Measurements from ENCODE around the gene SMCHD1.

DNA sequence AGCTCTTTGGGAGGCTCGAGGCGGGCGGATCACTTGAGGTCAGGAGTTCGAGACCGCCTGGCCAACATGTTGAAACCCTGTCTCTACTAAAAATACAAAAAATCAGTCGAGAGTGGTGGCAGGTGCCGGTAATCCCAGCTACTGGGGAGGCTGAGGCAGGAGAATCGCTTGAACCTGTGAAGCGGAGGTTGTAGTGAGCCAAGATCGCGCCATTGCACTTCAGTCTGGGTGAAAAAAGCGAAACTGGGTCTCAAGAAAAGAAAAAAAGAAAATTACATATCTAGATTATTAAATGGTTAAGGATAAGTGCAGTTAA lies 1.7 kb downstream of the USP14 start:
- PRO-cap: no peak

- PRO-cap: no peak
Measured at GRCh38 chr18:196471-196901, 38.1 kb downstream of the USP14 start.

- PRO-cap: no peak
Measured at GRCh38 chr18:346268-347251, 78.7 kb upstream of the THOC1 start.

GRCh38 chr18:362557-362872 lies 94.7 kb upstream of the THOC1 start:
- PRO-cap: no peak

DNA sequence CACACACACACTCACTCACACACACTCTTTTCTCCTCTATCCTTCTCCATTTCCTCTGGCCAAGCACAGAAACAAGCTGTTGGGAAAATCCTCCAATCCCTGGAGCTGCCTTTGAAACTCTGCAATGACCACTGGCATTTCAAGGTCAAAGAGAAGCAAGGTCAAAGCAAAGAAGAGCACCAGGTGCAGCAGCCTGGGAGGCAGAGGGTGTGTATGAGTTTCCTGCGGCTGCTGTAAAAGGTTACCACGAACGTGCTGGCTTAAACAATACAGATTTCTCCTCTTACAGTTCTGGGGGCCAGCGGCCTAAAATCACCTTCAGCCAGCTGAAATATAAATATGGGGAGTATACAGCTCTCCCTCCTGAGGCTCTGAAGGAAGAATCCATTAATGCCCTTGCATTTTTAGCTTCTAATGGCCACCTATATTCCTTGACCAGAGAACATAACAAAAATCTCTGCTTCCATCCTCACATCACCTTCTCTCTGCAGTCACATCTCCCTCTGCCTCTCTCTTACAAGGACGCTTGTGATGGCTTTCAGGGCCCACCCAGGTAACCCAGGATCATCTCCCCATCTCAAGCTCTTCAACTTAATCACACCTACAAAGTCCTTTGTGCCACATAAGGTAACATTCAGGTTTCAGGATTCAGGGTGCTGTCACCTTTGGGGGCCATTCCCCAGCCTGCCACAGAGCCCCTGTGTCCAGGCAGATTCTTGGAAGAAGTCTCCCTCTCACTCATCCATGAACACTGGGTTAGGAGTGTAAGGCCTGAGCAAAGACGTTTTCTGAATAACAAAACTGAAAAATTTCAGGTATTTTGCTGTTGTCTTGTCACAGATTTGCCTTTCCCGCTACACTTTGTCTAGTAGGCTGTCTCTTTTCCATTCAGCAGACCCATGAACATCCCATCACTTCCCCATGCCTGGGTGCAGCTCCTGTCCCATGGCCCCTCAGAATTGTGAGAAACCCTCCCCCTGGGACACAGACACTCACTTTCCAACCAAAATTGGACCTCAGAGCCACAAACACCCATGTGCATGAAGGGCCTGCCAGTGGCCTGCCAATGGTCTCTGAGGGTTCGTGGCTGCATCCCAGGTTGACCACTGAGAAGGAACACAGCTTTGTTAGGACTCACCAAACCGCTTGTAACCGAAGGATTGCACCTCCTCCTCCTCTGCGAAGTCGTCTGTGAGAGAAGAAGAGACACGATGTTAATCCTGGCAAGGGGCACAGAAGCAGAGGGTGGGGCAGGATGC lies 20.5 kb downstream of the COLEC12 start:
- PRO-cap: no peak

DNA sequence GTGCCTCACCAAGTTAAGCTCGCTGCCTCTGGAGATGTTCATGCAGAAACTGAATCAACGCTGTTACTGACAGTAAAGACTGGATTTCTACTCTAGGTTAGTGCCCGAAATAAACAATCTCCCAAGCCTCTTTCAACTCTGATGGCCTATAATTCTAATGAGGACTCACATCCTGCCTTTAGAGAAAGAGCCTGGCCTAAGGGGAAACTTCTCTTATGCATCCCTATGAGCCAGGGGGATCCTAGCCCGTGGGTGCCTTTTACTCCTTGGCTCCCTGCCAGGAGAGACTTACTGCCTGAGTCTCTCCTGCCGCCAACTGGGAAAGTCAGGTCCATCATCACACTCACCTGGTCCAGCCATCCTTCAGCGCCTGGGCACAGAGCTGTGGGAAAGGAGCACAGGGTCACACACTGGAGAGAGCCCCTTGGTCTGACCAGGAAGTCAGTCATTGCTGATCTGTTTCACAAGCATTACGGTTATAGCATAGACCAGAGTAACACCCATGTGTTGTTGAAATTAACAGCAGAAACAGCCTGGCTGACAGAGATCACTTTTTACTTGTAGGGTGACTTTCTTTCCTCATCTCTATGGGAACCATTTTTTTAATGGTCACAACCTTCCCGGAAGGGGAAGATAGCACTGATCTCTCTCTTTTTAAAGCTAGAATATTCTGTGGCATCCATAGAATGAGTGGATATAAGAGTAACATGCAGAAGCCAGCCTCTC lies 24.0 kb downstream of the ENOSF1 start:
- PRO-cap: no peak

- PRO-cap: no peak
Measured at GRCh38 chr18:2637395-2637806, 18.1 kb upstream of the SMCHD1 start.

- PRO-cap: bidirectional peak, plus-strand start at chr18:2655726, minus-strand start at chr18:2655565; bidirectional peak, plus-strand start at chr18:2655887, minus-strand start at chr18:2655858
Measured at GRCh38 chr18:2655473-2655992, at the start of gene SMCHD1. Gene SMCHD1 (plus strand): TSS chr18:2655726.

DNA sequence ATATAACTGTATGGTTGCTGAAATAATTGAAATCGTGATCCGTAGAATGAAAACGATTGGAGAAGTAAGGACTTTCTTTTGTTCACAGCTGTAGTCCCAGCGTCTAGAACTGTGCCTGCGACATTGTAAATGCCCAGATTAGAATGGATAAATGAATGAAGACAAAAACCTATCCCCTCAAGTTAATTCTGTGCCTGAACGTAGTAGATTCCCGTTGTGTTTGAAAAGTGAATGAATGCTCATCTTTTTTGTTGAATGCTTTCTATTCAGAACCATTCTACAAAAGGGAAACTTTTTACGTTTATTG lies 1.6 kb downstream of the SMCHD1 start:
- PRO-cap: no peak

DNA sequence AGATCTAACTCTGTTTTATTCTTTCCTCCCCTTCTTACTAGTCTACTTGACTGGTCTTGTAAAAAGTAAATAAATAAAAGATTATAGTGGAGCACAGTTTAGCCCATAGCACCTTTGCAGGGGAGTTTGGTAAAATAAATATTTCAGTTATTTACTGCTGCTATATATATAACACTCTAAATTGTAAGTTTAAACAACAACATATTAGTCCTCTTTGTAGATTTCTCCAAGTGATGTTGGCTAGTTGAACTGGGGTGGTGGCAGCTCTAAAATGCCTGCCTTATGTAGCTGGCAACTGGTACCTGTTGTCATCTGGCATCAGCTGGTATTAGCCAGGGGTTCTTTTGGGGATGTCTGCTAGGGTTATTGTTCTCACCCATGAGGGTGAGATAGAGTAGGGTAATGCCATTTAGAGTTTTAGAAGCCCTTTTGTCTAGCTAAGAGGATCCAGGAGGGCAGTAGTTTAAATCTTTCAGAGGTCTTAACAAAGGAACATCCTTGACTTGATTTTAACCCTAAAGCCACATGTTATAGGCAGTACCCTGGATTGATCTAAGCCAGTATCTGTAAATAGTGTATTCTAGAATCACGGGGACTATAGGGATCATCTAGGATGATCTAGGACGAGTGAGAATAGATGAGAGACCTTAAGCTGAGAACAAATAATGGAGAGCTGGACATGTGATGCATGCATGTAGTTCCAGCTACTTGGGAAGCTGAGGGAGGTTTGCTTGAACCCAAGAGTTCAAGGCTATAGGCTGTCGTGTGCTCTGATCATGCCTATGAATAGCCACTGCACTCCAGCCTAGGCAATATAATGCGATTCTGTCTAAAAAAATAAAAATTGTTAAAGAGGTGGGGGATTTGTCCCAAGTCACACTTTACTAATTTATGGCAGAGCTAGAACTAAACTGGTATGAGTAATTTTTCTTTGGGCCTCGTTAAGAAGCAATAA lies 67.5 kb upstream of the EMILIN2 start:
- PRO-cap: no peak

GRCh38 chr18:2881416-2882313 lies 34.9 kb downstream of the EMILIN2 start:
- PRO-cap: no peak

DNA sequence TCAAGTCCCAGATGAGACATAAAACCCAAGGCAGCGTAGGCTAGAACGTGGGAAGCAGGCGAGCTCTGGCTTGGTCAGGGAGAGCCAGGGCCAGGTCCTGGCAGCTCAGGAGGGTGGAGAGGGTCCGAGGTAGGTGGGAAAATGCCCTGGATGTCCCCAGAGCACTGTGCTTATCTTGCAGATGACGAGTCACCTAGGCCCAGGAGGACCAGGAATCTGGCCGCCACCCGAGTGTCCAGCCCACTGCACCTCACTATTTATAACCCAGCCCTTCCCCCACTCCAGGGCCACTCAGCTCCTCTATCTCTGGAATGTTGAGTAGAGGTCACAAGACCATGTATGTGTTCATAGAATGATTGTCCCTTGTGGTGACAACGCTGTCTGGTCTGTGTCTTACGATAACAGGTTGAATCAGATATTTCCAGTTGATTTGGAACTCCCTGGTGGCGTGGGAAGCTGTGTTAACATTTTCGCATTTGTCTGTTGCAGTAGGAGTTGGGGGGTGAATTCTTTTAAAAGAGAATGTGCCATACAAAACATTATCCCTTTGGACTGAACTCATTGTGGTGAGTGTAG lies 47.4 kb downstream of the EMILIN2 start:
- PRO-cap: no peak

- PRO-cap: no peak
Measured at GRCh38 chr18:2984748-2985455, 28.0 kb downstream of the LPIN2 start.

- PRO-cap: no peak
Measured at GRCh38 chr18:2986042-2986642, 26.8 kb downstream of the LPIN2 start.

DNA sequence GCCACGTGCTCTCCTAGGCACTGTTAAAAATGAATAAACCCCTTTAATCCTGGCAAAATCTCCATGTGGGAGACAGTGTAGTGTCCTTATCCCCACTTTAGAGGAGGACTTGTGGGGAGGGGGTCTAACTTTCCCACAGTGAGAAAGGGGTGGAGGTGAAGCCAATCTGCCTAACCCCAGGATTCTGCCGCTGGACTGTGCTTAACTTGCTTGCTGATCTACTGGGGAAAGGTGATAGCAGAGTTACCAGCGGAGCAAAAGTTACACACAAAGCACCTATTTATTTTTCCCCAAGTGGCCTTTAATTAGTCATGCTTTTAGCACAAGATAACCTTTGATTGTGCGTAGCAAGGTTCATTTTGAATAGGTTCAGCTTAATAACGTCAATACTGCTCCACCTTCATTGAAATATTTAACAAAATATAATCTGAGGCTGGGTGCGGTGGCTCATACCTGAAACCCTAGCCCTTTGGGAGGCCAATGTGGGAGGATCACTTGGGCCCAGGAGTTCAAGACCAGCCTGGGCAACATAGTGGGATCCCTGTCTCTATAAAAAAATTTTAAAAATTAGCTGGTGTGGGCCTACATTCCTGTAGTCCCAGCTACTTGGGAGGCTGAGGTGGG lies 30.3 kb upstream of the LPIN2 start:
- PRO-cap: no peak

DNA sequence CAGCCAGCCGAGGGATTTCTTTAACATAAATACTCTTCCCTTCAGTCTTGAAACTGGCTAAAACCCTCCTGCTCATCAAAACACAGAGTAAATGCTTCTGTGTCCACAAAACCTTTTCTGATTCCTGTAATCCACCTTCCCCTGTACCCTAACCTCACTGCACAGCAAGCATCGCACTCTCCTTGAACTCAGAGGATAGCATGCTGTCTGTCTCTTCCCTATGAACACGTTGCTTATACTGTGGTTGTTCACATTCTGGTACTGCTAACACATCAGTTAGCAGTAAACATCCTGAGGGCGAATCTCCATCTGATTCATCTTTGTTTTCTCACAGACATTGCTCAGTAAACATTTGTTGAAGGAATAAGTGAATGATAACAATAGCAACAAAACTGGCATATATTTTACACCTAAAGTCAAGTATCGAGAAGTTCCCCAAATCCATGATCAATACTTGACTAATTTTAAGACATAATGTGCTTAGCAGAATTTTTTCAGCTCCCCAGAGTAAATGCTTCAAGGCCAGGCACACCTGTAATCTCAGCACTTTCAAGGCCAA lies 45.5 kb upstream of the LPIN2 start:
- PRO-cap: no peak

DNA sequence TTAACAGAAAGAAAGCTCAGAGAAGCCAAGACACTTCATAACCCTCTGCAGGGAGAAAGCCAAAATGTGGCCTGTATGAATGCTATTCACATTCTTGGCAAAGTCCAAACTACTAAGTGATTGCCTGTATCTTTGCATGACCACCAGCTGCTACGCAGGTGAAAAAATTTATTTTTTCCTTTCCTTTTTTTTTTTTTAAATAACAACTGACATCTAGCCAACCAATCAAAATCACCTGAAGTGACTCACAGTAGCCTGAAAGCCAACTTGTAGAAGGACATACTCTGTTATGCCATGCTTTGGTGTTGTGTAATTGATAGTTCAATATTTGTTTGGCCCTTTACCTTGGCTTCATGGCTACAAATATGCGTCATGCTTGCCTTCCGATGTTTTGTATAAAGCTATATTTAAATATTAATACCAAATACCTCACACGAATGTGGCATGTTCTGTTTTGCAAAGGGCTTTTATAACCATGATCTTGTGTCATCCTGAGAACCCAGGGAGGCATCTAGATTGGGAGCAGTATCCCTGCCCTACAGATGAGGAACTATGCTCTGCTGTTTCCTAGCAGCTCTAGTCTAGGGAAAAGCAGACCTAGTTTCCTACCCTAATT lies 102.2 kb downstream of the MYOM1 start:
- PRO-cap: no peak

DNA sequence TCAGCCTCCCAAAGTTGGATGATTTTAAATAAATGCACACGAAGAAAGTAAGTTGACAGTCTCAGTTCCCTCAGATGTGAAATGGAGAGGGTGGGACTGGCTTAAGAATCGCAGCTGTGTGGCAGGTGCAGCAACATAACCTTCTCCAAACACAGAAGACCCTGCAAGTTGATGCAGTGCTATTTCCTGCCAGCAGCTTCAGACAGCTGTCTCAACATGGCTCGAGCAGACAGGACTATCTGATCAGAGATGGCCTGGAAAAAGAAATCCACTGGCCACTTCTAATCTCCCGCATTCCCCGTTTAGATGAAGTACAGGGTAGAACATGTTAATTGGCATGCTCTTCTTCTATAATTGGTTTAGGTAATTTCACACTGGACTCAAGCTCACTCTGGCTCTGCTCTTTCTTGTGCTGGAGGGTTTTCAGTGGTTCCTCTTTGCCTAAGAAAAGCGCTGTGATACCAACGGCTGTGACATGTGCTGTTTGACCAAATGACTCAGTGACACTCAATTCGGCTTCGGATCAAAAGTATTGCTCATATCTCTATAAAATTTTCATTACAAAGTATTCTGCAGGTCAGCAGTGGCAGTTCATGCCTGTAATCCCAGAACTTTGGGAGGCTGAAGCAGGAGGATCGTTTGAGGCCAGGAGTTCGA lies 40.2 kb downstream of the MYOM1 start:
- PRO-cap: no peak

DNA sequence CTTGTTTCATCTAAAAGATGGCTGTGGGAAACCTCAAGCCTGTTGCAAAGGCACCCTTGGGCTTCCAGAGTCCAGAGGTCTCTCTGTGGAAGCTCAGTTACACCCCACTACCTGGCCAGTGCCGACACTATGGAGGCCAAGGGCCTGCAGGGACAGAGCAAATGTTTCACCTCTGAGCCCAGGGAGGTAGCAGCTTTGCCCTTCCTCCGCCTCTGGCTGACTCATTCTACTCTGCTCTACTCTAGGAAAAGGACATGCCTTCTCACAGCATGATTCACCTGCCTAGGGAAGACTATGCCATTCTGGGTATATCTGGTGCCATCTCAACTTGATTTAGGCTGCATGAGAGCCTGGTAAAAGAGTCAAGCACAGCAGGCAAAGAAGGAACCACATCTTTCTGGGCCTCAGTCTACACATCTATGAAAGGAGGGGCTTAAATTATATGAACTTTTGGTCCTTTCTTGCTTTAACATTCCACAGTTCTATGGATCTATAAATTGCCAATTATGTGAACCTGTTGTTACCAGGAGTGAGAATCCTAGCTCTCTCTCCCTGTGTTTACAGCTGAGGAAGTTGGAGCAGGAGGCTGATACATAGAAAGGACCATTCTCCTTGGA lies 12.1 kb downstream of the MYOM1 start:
- PRO-cap: no peak

DNA sequence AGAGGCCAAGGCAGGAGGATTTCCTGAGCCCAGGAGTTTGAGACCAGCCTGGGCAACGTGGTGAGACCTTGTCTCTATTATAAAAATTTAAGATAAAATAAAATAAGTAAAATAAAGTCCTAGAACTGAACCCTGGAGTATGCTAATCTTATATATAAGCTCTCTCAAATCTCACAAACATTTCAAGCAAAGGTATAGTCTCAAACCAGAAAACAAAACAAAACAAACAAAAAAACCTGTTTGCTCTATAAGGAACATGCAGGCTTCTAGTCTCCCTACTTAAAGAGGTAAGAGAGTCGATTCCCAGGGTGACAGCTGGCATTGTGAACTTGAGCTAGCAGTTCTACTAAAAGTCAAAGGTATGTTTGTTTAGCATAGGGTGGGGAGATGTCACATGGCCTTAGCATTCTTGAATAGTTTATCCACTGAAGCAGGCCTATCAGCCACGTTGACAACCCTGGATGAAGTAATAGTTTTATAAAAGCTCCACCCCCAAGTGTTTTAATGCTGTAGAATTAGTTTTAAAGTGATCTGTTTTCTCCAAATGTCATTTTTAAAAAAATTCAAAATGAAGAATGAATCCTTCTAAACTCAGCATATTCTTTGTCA lies 1.9 kb downstream of the MYOM1 start:
- PRO-cap: no peak

All from left cardiac atrium (tissue), 1 donor.